Mesangial cell (primary cell): ENCODE results near the gene ARHGEF9.

DNA sequence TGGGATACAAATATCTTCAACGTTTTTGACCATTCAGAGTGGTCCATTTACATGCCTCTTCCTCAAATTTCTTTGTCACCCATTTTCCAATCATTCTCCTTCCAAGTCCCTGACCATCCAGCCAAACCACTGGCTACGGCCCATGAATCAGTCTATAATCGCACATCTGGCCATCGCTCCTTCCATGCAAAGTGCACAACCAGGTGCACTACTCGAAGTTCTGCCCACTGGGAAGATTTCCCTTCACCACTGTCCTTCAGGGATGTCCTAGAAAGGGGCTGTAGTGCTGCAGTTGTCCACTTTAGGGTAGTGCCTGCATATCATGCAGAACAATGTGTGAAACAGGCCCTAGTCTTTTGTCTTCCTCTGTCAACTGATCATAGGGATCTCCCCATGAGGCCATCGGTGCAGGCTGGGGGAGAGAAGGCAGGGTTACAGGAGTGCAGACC lies 39.2 kb downstream of the SPIN4 start:
- RAMPAGE, long total RNA: no peak

DNA sequence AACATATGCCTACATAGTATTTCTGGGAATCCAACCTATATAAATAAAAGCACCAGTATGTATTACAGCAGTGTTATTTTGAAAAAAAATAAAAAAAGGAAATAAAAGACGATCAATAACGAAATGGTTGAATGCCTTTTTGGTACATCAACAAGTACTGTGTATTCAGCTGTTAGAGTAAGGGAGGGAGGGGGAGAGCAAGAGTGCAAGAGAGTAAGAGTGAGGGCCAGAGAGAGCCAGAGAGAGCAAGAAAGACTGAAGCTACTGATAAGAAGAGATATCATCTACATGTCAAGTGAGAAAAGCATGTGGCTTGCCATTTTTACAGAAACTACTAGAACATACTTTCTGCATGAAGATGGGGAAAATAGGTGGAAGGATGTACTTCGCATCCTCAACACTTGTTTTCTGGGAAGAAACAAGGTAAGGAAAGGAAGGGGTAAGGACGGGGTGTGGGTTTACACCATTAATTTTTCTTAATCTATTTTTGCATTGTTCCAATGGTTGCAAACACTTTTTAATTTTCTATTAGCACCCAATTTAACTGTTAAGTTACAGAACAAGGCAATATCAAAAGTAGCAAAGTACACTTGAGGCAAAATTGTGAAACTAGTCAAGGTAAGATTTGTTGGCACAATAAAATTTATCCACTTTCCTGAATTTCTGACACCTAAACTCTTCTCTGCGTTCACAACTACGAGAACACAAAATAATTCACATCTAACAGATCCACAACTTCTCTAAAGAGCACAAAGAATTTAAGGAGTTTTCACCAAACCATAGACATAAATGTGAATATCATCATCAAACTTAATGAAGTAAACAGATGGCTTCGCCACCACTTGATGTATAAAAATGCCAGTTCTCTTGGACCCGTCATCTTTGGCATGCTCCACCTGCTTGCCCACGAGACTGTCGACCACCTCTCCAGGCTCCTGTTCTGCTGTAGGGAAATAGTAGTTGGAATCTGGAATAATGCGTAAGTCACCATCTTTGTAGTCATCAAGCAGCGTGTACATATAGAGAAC lies 1.5 kb downstream of the SPIN4 start:
- RAMPAGE, long total RNA: no peak

DNA sequence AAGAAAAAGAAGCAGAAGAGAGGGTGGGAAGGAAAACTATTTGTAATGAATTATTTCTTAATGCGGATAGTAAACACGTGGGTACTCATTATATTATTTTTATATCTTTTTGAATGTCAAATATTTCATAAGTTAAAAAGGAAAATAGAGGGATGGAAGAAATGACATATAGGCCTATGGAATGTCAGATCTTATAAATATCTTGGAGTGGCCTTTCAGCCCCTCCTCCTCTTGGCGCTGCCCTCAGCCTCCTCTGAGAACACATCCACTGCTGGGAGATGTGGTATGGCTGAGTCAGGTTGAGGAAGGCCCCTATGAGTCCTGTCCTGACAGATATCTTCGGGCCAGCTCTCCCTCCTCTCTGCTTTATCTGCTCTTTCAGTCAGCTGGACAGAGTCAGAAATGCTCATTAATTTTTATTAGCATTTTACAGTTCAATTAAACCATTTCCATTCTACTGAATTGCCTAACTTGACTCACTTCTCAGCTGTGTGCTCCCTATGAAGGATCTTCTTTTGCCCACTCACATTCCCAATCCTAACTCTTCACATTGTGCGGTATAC lies 128.1 kb downstream of the ARHGEF9 start:
- RAMPAGE, long total RNA: no peak

DNA sequence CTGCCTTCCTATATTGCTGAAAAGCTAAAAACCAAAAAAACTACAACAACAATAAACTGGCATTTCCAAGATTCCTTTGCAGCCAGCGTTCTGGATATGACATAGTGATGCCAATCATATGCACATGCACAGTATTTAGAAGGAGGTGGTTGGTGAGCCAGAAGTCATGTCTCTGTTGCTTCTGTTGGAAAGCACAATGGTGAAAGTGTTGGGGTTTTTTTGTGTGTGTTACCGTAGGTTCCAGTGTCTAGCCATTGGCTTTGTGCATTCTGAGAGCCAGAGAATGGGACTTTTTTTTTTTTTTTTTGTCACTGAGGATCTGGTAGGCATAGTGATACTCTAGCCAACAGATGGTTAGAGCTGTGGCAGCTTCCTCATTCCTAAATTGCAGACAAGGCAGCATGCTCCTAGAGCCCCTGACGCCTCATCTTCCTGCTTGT lies 27.2 kb downstream of the ARHGEF9 start:
- RAMPAGE, long total RNA: no peak

DNA sequence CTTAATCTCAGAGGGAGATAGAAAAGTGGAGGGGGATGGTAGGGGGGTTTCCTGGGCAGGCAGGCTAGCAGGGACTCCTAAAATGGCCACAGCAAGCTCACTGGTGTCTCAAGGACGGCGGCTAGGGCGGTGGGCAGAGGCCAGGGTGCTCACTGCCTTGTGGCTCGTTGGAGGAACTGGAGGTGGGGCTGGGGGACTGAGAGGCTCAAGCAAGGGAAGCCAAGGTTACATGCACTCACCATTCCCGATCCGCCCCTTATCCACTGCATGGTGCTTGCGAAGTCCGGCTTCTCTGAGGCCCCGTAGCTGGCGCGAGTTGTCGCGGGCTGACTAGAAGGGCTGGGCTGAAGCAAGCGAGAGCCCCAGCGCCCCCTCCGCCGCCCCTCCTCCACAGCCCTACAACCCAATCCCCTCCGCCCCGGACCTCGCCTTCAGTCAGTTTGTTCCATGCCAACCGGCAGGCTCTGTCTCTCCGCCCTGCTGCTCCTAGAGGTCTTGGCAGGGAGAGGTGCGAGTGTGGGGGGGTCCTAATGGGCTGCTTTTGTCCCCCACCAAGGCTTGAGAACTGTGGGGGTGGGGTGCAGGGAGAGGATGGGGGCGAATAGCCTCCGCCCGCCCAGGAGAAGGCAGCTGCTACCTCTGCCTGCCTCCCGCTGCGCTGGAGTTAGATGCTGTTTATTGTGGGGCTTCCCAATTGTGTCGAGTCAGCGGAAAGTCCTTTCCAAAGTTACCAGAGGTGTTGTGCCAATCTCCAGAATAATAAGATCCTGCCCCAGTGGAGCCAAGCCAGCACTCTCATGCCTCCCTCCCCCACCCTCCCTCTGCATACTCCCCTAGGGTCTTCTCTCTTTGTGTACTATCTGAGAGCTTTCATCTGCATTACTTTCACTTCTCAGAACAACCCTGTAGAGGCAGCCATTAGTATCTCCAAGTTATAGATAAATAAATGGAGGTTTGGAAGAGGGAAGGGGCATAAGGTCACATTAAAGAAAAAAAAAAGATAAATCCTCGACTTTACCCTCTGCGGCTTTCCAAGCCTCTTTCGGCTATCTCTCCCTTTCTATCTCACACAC lies at the start of gene ARHGEF9:
TSS of gene ARHGEF9 (minus strand) at position 338 of the 1,073 bp plus-strand sequence.
- RAMPAGE, long total RNA: no peak

DNA sequence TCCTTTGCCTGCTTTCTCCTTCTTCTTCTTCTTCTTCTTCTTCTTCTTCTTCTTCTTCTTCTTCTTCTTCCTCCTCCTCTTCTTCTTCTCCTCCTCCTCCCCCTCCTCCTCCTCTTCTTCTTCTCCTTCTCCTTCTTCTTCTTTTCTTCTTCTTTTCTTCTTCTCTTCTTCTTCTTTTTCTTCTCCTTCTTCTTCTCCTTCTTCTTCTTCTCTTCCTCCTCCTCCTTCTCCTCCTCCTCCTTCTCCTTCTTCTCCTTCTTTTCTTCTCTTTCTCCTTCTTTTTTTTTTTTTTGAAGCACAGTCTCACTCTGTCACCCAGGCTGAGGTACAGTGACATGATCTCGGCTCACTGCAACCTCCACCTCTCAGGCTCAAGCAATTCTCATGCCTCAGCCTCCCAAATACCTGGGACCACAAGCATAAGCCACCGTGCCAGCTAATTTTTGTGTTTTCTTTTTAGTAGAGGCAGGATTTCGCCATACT lies 47.6 kb downstream of the ZC4H2 start:
- RAMPAGE, long total RNA: no peak

DNA sequence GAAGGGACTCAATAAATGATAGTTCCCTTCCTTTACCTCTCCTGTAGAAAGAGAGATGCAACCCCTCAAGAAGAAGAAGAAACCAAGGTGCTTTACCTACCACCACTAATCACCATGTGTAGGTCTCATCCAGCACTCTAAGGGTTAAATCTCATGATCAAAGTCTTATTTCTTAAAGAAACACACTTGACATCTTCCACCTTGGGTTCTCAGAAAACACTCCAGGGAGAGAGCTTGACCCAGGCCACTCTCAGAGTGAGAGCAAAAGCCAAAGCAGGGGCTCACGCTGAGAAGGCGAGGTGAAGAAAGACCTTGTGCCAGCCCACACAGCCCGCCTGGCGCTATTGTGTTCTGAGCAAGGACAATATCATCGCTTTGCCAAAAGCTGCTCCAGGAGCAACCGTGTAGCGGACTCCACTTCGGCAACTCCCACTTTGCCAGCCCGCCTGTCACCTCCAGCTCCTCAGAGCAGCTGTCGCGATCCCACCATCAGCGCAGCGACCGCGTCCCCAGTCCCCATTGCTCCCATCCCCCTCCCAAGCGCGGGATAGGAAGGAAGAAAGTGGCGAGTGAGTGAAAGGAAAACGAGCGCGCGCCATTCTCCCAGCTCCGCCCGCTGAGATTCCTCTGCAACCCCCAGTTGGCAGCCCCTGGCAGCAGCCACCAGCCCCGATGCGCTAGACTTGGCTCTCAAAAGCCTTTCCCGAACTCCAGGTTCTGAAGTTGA lies 856 bp downstream of the ZC4H2 start:
- RAMPAGE, long total RNA: no peak

DNA sequence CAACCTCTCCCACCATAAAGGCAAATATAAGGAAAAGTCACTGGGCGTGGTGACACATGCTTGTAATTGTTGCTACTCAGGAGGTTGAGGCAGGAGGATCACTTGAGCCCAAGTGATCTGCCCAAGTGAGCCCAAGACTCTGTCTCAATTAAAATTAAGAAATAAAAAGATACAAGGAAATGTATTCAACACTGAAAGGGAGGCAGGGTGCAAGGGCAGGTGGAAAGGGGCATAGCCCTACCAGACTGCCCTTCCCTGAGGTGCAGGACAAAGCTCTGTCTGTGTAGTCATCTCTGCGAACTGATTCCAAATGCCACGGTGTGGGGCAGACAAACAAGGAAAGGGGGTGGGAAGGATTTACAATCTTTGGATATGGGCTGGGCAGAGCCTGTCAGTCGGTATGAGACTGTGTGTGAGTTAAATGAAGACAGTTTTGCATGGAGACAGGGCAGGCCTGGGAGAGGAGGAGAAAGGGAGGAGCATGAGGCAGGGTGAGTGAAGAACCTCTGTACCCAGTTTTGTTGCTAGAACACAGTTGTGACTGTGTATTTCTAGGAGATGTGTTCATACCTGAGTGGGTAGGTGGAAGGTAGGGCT lies 59.6 kb upstream of the MSN start:
- RAMPAGE, long total RNA: no peak

DNA sequence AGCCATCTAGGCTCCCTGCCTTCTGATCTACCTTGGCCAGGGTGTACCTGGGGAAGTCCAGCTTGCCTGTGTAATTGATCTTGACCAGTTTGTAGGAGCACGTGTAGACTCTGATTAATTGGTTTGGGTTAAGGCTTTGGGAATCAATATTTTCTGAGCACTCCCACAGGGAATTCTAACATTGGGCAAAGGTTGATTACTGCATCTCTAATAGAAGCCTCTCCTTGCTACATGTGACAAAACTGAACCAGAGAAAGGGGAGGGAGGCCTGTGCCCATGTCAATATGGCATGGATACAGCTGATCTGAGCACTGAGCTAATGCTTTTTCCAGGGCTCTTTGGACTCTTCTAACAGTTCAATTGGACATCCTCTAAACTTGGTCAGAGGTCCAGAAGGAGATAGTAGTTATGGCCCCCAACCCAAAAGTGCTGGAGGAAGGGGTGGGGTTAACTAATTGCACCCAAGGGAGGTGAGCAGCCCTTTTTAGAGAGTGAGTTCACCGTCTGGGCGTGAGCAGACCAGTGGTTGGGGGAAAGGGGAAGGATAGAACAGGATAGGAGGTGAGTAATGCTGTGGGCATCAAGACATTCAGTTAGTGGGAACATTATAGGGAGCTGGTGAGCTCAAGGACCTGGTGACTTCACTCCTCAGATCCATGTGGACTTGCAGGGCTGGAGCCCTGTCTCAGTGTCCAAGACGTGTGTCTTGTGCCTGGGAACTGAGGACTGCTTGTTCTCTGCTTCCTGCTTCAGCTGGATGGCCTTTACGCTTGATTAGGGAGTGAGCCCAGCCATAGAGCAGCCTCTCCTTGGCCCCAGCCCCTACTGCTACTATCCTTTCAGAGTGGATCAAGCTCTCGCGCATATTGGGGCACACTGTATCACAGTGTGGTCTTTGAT lies 22.8 kb downstream of the MSN start:
- RAMPAGE, long total RNA: no peak

DNA sequence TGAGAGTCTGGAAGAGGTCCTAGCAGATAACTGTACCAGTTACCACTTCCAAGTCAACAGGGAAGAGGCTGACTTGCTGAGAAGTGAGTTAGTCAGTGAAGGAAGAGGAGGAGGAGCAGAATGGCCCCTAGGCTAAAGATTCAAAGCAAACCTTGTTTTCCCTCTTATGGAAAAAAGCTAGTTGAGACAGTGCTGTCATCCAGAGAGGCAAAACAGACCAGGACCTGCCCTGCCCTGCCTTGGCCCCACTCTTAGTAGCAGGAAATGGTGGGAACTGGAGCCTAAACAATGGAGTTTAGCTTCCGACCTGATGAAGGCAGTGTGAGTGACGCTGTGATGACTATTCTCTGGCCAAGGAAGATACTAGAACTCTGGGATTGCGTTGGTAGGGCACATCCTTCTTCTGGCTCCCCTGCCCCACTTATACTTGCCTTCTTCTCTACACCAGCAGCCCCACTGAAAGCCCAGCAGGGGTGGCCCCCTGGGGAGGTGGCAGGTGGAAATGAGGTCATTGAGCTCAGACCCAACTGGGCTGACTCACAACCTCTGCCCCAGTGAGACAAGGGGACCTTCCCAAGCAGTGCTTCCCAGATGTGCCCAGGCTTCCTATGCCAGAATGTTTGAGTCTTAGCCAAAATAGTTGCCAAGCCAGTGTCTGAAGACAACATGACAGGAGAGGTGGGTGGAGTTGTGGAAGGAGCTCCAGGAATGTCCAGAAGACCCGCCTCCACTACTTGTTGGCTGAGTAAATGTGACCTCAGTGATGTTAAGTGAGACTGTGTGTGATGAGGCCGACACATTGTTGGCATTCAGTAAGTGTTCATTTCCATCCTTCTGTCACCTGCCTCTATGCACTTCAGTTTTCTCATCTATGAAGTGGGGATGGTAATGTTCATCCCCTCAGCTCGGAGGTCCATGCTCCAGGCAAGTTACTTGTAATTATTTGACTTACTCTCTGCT lies 38.8 kb downstream of the MSN start:
- RAMPAGE, long total RNA: no peak

- RAMPAGE, long total RNA: no peak
Measured at GRCh38 chrX:66005050-66006291, 34.4 kb downstream of the VSIG4 start.

GRCh38 chrX:66074708-66075416 lies 35.0 kb upstream of the VSIG4 start:
- RAMPAGE, long total RNA: no peak

GRCh38 chrX:67272208-67272407 lies 271.7 kb upstream of the AR start:
- RAMPAGE, long total RNA: no peak

- RAMPAGE, long total RNA: no peak
Measured at GRCh38 chrX:67544716-67545892, 1.3 kb downstream of the AR start.

GRCh38 chrX:67549155-67549500 lies 5.3 kb downstream of the AR start:
- RAMPAGE, long total RNA: no peak

- RAMPAGE, long total RNA: no peak
Measured at GRCh38 chrX:68044363-68045174, 388.7 kb downstream of the OPHN1 start.

DNA sequence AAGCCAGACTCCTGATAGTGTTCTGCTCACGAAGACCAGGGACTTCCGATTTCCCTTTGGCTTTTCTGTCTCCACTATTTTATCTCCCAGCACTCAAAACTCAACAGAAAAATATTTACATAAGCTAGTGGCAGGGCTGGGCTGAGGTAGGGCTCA lies 34.4 kb upstream of the EFNB1 start:
- RAMPAGE, long total RNA: no peak

DNA sequence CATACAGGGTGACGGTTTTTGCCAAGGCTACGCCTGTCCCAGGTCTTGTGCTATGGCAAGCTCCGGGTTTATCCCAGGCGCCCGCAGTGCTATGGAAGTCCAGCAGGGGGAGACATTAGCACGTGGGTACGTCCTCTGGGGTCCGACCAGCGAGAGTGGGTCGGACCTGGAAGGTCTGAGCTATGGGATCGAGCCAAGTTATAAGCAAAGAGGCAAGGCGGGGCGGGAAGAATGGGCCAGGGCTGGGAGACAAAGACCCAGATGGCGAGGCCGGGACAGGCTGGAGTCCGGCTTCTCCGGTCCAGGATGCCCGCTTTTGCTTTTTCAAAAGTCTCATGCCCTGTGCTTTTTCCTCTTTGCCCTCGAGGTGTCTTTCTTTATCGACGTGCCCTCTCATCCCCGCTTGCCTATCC lies 954 bp upstream of the EFNB1 start:
- RAMPAGE, long total RNA: no peak

DNA sequence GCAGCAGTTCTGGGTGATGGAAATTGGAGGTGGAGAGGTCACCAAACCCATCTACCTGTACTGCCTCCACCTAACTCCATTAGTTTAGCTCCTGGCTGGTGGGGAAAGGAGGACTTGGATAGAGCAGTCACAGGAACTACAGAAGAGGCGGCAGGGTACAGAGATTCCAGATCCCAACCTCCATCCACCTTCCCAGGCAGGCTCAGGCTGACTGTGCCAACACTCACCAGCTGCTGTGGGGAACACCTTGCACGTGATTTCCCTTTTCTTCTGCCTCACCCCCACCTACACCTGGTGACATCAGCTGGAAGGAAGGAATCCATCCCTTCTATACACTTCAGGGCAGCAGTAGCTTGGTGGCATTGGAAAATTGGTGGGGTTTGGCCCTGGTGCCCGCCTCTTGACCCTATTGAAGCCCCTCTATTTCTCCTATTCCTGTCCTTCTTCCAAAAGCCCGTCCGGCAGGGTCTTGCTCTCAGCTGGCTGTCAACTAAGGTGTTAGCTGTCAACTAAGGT lies 41.6 kb downstream of the EFNB1 start:
- RAMPAGE, long total RNA: no peak

DNA sequence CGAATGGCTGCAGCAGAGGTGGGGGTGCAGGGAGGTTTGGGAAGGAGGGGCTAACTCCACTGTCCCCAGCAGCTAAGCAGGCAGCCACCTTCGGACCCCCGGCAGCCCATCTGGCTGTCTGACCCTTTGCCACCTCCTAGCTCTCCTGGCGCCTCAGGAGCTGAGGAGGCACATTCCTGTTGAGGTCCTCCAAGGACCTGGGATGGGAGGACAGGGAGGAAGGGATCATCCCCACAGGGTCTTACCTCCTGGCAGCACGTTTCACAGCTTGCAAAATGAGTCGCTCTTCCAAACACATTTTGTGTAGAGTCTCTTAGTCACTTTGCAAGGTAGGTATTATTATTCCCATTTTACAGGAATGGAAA lies 68.9 kb downstream of the EFNB1 start:
- RAMPAGE, long total RNA: no peak